H4 (cell line): ENCODE data around the genes MFSD2B and ADCY3.

DNA sequence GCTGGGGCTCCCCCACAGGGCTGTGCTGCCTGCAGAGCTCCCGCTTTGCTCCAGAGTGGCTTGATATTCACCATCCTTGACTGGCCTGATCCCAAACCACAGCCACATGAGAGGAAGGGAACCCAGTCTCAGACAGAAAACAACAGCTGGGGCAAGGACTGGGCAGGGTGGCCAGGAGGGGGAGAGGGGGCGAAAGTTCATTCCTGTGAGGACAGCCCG is 179.1 kb downstream of the KLHL29 start:
- RAMPAGE, long total RNA = no peak

DNA sequence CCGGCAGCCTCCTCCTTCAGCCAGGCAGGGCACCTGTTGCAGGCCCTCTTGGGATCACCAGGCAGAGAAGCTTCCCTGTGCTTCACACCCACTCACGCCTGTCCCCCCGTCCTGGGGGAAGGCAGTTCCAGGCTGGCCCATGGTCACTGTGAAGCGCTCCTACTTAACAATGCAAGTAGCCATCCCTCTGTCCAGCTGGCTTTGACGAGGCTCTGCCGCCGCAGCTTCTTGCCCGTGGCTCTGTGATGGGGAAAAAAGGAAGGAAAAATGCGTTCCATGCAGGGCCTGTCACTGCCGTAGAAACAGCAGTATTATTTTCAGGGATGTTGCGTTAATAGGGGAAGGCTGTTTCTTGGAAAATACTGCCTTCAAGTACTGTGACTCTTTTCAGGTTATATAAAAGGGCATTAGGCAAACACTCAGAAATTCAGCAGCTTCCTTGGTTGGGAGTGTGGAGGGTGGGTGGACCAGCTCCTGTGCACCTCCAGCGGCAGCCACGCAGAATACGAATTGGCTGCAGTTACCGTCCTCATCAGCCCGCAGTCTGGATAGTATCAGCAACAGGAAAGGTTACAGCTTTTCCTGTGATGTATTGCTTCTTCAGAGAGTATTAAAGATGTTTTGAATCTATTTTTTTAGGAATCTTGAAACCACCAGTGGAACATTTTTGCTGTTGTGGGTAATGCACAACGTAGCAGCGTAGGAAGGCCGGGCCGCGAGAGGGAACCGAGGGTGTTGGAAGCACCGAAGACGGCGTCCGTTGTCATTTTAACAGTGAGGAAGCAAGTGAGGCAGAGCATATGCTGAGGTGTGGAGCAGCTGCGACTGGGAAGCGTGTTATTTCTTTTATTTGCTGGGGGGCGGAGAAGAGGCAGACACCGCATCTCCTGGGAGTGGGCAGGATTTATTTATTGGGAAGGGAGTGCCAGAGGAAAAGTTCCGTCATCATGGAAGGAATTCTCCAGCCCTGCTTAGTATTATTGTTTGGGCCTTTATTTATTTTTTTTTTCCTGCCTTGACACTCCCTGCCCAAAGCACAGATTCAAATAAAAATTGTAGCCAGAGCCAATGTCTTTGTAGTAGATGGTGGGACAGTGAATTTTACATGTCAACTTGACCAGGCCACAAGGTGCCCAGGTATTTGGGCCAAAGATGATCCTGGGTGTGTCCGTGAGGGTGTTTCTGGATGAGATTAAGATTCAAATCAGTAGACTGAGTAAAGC is 232.6 kb downstream of the KLHL29 start:
- RAMPAGE, long total RNA = no peak

DNA sequence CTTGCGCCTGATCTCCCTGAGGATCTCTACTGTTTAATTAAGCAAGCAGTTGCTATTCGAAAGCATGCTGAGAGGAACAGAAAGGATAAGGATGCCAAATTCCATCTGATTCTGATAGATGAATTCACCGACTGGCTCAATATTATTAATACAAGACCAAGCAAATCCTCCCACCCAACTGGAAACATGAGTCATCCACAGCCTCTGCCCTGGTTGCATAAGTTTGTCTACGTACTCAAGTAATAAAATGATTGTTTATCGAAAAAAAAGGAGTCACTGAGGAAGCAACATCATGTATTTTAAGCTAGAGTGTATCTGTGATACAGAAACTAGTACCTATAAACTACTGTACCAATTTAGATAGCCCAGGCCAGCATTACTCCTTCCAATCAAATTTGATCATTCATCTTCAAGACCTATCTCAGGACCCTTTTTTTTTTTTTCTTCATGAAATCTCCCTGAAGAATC is 26.0 kb downstream of the ATAD2B start:
- RAMPAGE, long total RNA = no peak

DNA sequence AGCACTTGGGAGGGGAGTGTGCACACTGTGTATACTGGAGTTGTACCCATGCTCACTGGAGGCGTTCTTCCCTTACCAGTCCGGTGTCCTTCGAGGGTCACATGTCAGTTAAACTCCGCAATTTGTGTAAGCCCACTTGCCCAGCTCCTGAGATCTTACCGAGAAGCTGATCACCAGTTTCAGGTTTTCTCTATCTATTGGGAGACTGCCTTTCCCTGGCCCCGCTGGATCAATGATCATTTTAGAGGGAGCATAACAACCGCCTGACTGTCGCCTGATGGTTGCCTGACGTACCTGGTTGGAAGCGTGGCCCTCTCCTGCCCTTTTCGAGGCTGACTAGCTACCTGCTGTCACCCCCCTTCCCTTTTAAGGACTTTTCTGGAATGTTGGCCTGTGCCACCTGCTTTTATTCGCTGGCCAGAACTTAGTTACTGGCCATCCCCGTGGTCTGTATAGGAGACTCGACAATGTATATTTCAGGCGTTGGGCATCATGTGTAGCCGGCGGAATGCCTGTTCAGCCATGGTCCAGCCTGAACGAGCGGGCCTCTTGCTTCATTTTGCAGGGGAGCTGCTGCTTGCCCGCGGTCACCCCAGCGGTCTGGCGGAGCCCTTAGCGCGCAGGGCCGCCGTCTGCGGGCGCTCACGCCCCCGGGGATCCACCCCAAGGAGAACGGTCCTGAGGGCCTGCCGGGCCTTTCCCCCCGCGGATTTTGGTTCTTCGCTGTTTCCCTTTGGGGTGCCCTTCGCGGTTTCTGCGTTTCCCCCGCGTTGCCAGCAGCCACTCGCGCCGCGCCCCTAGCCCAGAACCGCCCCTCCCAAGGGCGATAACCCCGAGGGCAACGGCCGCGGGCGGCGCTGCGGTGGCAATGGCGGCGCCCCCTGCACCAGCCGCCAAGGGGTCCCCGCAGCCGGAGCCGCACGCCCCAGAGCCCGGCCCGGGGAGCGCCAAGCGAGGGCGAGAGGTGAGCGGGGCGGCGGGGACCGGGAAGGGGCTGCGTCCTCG is at the start of gene MFSD2B:
MFSD2B (plus strand) TSS at position 857 of the 1,005 bp plus-strand sequence.
- RAMPAGE, long total RNA = no peak

DNA sequence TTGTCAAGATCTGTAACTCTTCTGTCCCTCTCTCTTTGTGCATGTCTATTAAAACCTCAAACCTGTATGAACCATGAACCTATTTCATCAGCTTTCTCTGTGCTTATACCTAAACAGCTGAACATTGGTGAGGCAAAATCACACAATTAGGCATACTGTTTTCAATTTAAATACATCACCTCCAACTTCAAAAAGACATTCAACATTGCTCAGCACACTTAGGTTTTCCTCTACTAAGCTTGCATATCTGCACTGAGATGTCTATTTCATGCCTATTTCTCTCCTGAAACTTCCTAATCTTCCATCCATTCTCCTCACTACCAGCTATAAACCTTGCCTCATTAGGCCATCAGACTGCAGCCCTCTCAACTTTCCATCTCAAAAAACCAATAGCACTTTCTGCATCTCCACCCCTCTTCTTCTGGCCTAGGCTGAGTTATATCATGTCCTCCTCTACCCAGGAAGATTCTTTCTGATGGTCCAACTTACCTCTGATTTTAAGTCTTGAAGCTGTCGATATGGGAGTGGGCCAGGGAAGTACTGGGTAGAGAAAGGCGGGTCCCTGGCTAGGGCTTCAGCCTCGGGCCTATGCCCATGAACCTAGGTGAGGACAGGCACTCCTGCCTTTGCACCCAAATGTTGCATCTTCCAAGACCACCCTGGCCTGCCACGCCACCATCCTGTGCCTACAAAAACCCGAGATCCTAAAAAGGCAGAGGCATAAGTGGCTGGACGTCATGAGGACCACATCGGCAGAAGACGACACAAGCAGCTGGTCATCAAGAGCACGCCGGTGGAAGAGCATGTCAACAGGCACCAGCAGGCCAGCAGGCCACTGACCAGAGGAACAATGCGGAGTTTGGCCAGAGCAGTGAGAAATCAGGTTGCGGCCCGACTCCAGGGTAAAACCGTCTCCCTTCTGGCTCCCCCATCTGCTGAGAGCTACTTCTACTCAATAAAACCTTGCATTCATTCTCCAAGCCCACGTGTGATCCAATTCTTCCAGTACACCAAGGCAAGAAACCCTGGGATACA is 78.6 kb downstream of the ITSN2 start:
- RAMPAGE, long total RNA = no peak

- RAMPAGE, long total RNA = no peak
These were observed 63.6 kb downstream of the NCOA1 start for GRCh38 chr2:24554629-24555018.

DNA sequence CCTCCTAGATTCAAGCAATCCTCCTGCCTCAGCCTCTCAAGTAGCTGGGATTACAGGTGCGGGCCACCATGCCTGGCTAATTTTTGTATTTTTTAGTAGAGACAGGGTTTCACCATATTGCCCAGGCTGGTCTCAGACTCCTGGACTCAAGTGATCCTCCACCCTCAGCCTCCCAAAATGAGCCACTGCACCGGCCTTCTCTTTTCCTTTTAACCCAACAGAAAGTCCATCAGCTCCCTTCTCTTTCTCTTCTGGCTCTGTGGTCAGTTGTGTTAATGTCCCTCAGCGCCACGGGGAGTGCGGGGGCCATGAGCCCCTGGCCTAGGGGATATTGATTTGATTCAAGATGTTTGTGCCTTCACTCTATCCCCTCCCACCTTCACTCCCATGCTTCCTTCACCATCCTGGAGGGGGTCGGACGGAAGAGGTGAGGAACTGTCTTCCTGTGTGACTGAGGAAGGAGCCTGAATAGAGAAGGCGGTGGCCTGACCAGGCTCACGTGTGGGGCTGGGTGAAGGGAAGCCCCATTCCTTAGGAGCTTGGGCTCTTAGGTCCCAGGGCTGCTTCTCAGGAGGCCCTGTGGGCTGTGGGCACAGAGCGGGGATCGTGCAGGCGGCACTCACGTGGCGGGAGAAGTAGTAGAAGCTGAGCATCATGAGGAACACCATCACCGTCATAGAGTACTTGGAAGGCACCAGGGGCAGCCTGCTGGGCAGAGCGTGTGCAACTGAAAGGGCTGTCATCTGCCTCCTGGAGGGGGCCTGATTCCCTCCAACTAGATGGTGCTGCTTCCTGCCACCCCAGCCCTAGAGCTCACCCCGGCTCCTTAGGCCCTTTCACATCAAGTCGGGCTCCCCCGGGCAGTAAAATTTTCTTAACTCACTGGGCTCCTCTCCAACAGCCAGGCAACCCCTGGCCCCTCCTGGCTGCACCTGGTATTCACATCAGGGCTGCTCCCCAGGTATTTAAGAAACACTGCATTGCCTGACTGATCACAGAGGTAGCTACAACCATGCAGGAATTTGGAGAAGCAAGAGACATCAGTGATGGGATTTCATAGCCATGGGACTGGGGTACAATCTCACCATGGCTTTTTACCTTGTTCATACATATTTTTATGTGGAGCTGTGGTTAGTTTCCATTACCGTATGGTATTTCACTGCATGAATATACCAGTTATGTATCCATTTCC is 32.6 kb downstream of the CENPO start:
- RAMPAGE, long total RNA = no peak

DNA sequence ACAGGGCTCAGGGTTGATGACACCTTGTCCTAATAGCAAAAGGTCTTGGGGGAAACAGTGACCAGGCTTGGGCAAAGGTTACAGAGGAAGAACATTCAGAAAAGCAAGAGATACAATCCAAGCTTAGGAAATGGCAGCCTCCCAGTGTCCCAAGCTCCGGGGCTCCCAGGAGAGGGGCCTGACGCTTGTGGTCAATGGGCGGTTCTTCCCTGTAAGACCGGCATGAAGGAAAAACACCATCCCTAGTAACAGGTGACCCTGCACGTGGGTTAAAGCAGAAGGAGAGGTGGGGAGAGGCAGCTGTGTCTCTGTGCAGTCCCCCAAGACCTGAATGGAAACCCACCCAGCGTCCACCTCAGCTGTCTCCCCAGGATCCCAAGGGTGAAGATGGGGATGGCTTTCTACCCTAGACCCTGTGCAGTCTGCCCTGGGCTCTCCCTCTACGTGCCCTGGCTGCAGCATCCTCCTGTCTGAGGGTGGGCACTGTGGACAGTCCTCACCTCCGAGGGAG is 60.5 kb downstream of the ADCY3 start:
- RAMPAGE, long total RNA = no peak

GRCh38 chr2:24896593-24897227 is 23.3 kb downstream of the ADCY3 start:
- RAMPAGE, long total RNA = no peak

- RAMPAGE, long total RNA = no peak
These were observed at the start of gene ADCY3 for GRCh38 chr2:24919528-24920411. ADCY3 (minus strand) TSS chr2:24920237.

GRCh38 chr2:24920412-24920843 is 391 bp upstream of the ADCY3 start:
- RAMPAGE, long total RNA = no peak

DNA sequence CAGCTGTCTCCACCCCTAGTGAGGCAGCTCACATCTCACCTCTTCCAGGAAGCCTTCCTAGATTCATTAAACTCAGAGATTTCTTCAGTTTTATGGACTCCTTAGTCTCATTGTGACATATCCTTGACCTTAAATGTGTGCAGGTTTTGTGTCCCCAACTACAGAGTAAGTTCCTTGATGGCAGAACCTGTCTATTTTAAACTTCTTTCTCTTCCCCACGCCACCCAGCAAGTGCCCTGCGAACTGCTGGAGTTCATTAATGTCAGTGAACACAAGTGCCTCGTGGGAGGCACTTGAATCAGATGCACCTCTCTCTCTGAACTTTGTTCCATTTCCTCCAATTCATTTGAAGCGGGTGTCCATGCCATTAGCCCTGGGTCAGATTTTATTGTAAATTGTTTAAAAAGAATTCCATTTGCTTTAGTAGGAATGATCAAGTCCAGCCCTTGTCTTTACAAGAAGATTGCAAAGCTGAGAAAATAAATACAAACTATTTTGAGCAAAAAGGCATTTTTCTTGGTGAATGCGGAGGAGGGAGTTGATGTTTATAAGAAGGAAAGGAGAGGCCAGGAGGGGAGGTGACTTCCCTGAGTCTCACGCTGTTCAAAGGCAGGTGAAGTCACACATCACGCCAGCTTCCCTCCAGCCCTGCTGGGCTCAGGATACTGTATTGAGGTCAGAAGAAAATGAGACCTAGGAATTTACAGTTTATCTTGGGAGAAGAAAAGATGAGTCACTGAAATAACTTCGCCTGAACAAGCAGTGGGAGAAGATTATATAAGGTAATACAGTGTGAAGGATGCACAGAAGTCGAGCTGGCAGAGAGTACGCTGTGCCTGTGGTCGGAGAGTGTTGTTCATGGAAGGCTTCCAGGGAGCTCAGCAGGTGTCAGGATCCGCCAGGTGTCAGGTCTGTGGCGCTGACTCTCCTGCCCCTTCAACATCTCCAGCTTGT is 36.3 kb downstream of the EFR3B start:
- RAMPAGE, long total RNA = no peak

DNA sequence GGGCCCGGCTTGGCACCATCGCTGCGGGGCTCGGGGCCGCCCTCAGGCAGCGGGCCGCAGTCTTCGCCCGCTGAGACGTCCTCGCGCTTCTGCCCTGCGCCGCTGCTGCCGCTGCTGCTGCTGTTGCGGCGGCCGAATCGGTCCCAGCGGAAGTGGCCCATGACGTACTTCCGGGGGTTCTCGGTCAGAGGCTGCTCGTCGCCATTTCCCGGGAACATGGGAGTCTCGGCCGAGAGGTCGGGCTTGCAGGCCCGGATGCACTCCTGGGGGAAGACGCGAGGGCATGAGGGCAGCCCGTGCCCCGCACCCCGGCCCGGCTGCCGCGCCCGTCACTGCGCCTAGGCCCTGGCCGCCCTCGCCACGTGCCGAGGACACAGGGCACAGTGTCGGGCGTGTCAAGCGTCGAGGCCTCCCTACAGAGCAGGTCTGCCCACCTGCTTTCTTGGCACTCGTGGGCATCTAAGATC is 6.9 kb downstream of the POMC start:
- RAMPAGE, long total RNA = no peak

DNA sequence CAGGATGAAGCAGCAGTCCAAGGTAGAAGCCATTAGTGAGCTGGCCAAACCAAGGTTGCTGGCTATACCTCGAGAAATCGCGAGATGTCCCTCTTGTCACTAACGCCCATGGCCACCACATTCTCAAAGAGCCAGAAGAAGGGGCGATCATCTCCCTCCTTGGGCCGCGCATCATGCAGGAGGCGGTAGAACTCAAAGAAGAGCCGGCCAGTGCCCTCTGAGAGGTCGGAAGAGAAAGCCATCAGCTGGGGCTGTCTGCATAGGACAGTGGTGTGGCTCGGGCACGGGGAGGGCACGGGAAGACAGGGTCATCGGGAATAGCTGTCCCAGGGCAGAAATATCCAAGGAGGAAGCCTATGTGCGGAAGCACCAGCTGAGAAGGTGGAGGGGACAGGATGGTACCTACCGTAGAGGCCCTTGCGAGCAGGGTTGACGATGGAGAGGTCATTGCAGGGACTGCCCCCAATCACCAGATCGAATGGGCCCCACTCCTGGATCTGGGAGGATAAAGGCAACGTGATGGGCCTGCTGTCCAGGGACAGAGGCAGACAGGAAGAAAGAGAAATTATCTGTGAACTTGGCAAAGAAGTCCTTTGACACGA is 72.0 kb upstream of the POMC start:
- RAMPAGE, long total RNA = no peak

DNA sequence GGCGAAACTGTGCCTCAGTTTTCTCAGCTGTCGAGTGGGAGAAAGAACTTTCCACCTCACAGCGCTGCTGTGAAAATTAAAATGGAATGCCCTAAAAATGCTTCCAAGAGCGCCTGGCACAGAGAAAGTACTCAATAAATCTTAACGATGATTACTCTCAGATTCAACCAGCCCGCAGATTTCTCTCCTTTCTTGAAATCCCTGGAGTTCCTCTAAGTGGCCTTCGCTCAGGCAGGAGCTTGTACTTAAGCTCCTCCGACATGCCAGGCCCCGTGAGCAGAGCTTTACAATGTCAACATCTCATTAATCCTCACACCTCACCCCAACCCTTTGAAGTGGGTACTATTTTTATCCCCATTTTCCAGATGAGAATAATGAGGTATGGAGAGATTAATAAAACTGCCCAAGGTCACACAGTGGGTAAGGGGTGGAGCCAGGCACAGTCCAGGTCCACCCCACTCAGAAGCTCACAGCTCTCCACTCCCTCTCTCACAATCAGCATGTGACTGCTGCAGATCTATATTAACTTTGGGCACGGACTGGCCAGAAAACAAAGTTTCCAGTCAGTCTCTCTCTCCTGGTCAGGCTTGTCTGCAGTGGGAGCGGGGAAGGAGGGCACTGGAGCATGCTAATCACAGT is 18.1 kb downstream of the DNMT3A start:
- RAMPAGE, long total RNA = no peak

- RAMPAGE, long total RNA = no peak
These were observed 78.1 kb upstream of the DNMT3A start for GRCh38 chr2:25419906-25420151.

DNA sequence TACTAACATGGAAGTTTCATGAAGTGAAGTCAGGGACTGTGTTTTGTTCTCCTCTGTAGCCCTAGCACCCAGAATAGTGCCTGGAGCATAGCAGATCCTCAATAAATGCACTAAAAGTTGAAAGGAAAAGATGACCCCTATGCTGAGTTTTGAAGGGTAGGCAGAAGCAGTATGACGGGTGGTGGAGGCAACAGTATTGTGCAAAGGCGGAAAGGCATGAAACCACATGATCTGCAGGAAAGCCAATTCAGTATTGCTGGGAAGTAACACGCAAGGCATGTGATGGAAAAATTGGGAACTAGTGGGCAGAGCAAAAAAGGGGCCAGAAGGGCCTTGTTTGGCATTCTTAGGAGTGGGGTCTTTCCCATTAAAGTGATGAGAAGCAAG is 23.1 kb downstream of the DTNB start:
- RAMPAGE, long total RNA = no peak

DNA sequence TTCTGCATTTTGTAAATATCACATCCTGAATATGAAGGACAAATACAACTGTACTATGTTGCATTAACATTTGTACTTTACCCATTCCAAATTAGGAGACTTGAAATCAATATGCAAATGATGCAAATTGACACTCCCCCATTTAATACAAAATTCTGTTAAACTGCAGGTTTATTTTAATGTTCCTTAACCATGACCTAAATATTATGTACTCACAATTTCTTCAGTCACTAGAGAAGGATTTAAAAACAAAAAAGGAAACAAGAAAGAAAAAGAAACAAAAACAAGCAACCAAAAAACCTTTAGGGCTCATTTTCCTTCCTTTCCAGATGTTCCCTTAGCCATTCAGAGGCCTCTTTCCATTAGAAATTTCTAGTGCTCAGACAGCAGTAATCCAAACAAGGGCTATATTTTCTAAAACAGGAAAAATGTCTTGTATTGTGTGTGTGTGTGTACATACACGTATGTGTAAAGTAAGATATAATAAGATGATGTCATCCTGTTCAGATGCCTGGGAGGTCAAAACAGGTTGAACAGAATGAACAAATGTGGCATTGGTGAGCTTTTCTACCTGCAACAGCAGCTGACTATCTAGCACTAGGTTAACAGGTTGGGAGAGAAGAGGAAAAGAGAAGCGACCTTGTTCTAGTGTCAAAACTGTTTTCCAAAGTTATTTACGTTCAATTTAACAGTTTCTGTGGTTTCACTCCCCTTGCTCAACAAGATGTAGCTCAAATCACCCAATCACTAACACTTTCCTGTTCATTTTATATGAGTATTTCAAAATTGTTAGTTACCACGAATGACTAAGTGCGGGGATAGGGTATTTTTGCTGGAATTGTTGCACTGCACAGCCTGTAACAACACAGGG is 67.2 kb upstream of the DTNB start:
- RAMPAGE, long total RNA = no peak

- RAMPAGE, long total RNA = no peak
These were observed 5.3 kb downstream of the KIF3C start for GRCh38 chr2:25976998-25977407.

GRCh38 chr2:26032926-26033924 is 659 bp upstream of the RAB10 start:
- RAMPAGE, long total RNA = no peak